Calu3 (cell line): ENCODE measurements around a stretch of chr10.

- PRO-cap: no peak
Observed at GRCh38 chr10:110641301-110641683, 2.8 kb upstream of the RBM20 start.

- PRO-cap: no peak
Observed at GRCh38 chr10:110644682-110645343, 677 bp downstream of the RBM20 start.

- PRO-cap: no peak
Observed at GRCh38 chr10:110724106-110724749, 80.1 kb downstream of the RBM20 start.

DNA sequence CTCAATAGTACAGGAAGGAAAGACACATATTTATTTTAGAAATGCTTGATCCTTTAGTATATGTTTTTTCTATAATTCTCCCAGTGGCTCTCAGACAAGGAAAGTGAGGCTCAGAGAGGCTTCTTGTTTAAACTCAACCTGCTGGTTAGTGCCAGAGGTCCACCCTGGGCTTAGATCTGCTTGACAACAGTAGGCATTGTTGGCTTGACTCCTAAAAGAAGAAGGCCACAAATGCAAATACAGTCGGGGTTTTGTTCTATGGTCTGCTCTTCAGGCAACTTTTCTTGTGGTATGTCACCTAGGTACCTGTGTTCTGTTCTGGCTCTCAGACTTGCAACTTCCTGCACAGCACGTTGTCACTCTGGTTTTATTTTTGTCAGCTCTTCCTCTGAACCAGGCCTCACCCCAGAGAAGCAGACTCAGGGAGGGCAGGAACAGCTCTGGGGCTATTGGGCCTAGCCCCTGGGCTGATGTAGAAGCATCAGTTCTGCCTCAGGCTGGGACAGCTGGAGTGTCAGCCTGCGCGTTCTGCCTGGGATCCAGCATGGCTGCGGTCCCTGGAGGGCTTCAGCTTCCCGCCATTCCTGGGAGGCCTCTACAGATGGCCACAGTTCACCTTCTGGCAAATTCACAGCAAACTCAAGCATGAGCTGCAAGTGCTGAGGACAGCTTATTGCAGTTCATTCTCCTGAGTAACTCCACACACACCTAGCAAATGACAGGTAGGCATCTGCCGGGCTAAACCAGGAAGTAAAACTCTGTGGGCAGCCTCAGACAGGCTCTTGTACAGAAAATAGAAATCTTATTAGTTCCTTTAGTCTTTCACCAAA is 11.1 kb upstream of the PDCD4 start:
- PRO-cap: no peak

DNA sequence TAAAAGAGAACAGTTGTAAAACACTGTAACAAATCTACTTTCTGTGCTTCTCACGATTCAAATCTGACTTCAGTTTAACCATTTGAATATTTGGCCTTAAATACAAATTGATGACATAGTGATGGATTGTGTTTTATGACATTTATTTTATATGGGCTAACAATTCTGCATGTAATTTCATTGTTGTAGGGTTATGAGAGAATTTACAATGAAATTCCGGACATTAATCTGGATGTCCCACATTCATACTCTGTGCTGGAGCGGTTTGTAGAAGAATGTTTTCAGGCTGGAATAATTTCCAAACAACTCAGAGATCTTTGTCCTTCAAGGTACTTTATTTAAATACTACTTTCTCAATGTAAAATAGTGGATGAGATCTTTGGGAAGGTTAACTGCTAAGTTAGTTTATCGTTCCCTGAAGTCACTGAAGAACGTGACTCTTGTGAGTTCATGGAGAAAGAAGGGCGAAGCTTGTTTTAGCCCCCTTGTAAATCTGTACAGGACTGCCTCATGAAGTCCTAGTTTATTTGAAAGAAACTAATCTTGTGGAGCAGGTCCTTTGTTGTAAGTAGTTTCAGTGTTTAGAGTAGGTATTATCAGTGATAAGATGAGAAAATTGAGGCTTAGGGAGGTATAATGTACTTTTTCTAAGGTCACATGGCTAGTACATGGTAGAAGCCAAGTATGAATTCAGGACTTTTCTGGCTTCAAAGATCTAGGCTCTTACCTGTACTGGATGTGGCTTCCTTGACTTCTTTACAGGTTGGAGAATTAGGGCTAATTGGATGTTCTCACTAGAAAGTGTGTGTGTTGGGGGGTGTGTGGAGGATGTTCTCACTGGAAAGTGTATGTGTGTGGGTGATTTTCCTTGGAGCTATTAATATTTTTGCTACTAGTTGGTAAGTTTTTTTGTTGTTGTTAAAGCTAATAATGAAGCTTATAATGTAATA is 22.9 kb downstream of the BBIP1 start:
- PRO-cap: no peak

GRCh38 chr10:110946040-110947046 is 26.9 kb downstream of the SHOC2 start:
- PRO-cap: no peak

- PRO-cap: no peak
Observed at GRCh38 chr10:111077597-111078254, 897 bp downstream of the ADRA2A start.

DNA sequence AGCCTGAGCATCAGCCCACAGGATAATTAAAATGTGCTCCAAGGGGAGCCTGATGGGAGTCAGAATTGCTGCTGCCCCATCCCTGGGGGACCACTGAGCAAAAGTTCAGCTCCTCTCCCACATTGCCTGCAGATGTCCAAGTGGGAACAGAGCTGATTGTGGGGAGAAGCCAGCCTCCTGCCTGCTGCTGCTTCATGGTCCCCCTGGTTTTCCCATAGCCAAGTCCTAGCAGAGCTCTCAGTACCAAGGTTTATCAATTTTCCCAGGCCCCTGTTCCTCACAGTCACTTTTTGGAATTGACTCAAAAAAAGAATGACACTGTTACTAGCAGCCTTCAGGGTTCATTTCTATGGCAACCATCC is 25.8 kb upstream of the GPAM start:
- PRO-cap: no peak

- PRO-cap: no peak
Observed at GRCh38 chr10:112227122-112228095, 43.8 kb upstream of the GPAM start.

DNA sequence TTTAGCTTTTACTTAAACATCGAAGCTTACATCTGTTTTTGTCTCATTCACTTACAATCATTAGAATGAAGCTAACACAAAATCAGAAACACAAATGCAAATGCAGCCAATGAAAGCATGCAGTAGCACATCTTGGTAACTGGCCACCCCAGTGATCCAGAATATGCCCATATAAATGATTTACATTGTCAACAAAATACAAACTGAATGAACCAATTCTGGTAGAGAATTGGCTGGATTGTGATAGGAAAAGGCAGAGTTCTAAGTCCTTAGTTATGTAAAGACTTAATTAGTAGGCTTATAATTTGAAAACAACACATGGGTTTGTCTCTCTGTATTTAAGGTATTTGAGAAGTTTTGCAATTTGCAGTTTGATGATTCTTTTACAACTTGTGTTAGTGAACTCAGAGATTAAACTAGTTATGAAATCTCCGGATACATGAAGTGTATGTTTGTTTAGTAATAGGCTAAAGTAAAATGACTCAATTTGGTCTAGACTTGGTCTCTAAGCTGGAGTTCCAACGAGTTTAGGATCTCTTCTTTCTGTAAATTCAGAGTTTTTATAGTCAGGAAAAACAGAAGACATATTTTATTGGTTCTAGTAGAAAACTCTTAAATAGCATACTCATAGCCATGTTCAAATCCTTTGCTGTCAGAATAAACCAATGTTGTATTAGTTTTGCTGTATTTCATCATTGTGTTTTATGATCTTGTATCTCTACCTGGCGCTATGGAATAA is 21.2 kb downstream of the TECTB start:
- PRO-cap: no peak

GRCh38 chr10:112338883-112339329 is 35.0 kb upstream of the ACSL5 start:
- PRO-cap: no peak

GRCh38 chr10:112413112-112413518 is 33.6 kb downstream of the ZDHHC6 start:
- PRO-cap: no peak

- PRO-cap: no peak
Observed at GRCh38 chr10:112445156-112445641, 1.5 kb downstream of the ZDHHC6 start.

GRCh38 chr10:112526929-112527327 is 79.9 kb downstream of the VTI1A start:
- PRO-cap: no peak

DNA sequence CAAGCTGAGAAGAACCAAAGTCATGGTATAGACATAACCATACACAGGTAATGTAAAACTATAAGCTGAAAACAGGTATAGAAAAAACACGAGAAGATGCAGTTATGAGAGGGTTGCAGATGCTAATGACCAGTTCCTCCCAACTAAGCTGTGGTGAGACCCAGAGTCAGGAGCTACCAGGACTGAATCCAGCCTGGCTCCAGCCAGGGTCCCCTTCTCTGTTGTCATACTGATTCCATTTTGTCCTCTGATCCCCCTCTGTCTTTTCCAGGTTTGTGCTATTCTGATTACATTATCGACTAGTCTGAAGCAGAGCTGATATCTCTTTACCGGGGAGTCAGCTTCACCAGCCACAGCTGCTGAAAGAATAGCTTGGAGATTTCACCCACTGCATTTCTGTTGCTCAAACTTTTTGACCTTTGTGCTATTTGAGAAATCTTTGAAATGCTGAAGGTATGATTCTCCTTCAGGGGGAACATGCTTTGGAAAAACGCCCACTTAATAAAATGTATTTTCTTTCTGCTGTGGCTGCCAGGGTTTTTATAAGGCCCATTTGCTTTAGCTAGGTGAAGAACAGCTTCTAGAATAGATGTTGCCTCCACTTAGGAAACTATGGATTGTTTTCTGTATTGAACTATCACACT is 197.8 kb upstream of the TCF7L2 start:
- PRO-cap: no peak

- PRO-cap: no peak
Observed at GRCh38 chr10:112775759-112776634, 174.1 kb upstream of the TCF7L2 start.

DNA sequence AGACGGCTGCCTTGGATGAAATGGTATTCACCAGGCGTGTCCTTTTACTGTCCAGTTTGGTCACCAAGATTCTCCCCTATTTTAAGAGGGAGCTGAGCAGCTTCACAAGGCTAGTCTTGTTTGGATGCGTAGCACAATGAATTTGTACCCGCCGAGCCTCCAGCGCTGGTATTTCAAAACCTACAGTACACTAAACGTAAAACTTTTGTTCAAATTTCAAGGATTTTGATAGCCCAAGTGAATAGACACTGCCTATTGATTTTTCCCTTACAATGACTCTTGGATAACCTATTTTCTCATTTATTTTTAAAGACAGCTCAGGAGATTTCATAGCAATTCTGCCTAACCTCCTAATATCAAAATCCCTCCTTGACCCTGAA is 118.6 kb upstream of the TCF7L2 start:
- PRO-cap: no peak

DNA sequence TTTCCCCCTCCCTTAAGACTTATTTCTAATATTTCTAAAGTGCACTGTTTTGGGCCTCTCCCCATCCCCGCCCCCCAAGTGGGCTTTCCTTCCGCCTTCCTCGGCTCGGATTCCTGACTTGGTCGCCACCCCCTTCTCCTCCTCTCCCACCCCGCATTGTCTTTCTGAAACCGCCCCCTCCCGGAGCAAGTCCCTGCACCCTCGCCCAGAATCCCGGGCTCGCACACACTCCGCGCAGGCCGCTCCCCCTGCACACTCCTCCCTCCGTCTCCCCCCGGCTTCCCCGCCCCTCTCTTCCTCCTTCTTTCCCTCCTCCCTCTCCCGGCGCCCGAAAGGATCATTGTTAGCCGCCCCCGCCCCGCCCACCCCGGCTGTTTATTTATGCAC is 255 bp upstream of the TCF7L2 start:
- PRO-cap: bidirectional peak, plus-strand start outside the sequence, minus-strand start at position 115 of the sequence

GRCh38 chr10:112952998-112953629 is 3.1 kb downstream of the TCF7L2 start:
- PRO-cap: no peak

DNA sequence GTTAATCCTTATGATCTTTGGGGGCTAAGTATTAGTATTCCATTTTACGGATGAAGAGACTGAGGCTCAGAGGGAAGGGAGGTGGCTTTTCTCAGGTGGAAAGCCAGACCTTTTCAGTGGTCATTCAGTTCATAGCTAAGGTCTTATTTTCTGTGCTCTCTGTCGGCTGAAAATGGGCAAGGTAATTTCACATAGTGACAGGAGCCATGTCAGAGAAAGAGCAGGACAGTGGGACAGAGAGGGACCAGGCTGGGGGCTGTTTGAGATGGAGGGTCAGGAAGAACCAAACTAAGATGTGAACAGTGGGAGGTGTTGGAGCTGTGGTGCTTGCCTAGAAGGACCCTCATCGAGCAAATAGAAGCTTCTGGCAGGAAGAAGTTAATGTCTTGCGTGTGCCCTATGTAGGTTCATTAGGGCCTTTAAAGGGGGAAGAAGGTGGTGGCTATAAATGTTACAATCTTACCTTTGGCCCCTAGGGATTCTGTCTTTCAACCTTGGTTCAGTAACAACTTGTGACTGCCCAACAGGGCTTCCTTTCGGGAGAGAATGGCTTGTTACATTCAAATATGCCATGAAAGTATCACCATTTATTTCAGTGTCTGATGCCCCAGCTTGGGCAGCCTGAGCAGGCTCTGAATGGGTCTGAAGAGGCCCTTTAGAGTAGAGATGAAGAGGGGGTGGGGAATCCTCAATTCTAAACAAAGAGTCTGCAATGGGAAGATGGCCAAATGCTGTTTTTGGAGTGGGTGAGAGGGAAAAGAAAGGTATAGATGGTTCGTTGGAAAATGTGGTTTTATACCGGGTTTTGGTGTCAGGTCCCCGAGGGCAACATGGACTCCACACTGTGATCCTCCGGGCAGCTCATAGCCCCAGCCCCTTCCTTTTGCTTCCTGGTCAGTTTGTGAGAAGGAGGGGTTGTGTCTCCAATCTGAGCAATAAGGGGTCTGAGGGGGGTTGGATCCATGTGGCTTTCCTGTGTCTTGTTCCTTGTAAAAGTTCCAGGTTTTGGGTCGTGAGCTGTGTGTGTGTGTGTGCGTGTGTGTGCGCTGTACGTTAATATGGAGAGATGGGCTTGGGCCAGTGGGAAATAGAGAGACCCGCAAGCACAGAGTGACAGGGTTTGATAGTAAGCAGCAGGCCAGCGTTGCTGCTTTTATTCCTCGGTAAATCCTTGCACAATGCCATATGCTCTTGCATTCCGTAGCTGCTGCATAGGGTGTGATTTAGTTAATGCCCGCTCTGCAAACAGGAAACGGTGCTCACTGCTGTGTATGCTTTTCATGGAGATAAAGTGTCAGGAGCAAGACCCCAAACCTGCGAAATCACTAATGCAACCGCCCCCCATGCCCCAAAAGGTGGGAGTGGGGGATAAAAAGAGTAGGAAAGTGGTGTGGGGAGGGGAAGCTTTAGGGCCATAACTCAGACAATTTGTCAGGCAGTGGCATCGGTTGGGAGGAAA is 108.2 kb downstream of the TCF7L2 start:
- PRO-cap: no peak